Skin of body (tissue), 2 donors: Measurements from ENCODE around the genes USP17L12, USP17L21, USP17L25 and USP17L5.

GRCh38 chr4:8278424-8278799 is 8.9 kb downstream of the HTRA3 start:
- RAMPAGE, long total RNA: no peak

- RAMPAGE, long total RNA: no peak
These were observed 21.8 kb downstream of the HTRA3 start for GRCh38 chr4:8291328-8291794.

- RAMPAGE, long total RNA: no peak
These were observed 72.1 kb downstream of the HTRA3 start for GRCh38 chr4:8341713-8342066.

DNA sequence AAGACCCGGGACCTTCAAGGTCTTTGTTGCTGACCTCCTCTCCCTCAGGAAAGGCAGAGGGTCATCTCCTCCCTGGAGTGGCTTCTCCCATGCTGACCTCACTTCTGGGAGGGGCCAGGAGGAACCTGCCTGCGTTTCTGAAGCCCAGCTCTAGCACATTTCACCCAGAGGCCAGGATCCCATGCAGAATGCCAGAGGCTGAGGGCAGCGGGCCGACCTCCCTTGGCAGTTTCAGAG is 80.2 kb downstream of the HTRA3 start:
- RAMPAGE, long total RNA: no peak

DNA sequence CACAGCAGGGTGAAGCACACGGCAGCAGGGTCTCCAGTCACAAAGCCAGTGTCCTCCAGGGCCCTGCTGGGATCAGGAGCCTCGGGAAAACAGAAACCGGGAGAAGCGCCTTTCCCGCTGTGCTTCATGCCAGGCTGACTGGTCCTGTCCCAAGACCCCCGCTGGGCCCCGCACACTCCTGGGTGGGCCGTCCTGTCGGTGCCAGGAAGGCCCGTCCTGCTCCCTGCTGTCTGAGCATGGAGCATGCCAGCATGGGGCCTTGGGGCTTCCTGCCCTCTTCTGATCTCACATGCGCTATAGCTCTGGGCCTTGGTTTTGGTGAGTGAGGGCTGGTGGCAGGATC is 64.1 kb downstream of the ACOX3 start:
- RAMPAGE, long total RNA: no peak

DNA sequence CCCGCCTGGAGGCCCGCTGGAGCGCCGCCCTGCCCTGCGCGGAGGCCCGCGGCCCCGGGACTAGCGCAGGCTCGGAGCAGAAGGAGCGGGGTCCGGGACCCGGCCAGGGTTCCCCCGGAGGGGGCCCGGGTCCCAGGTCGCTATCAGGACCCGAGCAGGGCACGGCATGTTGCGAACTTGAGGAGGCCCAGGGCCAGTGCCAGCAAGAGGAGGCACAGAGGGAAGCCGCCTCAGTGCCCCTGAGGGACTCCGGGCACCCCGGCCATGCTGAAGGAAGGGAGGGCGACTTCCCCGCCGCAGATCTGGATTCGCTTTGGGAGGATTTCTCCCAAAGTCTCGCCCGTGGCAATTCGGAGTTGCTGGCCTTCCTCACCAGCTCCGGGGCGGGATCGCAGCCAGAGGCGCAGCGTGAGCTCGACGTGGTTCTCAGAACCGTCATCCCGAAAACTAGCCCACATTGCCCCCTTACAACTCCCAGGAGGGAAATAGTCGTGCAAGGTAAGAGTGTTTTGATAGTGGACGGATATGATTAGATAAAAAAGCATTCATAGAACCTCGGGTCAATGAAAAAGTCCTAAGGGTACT is 459 bp downstream of the TRMT44 start:
- RAMPAGE, long total RNA: no peak

- RAMPAGE, long total RNA: no peak
These were observed 16.9 kb downstream of the TRMT44 start for GRCh38 chr4:8457366-8457942.

GRCh38 chr4:8611820-8612740 is 19.5 kb downstream of the CPZ start:
- RAMPAGE, long total RNA: no peak

DNA sequence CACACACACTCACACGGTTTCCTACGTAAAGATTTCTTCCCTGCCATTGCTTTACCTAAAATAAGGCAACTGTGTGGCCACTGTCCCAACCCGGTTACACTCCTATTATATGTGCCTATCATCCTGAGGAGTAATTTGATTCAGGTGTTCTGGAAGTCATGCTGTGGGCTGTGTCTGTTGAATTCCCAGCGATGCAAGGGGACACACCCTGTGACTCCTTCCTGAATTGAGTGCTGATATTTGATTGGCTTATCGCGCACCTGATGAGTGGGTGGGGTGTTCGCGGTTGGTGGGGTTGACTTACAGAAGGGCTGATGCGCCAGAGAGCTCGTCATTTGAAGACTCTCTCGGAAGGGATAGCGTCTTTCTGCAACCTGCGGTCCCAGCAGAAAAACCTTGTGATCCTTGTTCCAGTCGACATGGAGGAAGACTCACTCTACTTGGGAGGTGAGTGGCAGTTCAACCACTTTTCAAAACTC is at the start of gene USP17L12:
TSS of gene USP17L12 (plus strand) at position 420 of the 479 bp plus-strand sequence.
- RAMPAGE, long total RNA: no peak

DNA sequence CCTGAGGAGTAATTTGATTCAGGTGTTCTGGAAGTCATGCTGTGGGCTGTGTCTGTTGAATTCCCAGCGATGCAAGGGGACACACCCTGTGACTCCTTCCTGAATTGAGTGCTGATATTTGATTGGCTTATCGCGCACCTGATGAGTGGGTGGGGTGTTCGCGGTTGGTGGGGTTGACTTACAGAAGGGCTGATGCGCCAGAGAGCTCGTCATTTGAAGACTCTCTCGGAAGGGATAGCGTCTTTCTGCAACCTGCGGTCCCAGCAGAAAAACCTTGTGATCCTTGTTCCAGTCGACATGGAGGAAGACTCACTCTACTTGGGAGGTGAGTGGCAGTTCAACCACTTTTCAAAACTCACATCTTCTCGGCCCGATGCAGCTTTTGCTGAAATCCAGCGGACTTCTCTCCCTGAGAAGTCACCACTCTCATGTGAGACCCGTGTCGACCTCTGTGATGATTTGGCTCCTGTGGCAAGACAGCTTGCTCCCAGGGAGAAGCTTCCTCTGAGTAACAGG is at the start of gene USP17L21:
TSS of gene USP17L21 (plus strand) at position 298 of the 516 bp plus-strand sequence.
- RAMPAGE, long total RNA: no peak

DNA sequence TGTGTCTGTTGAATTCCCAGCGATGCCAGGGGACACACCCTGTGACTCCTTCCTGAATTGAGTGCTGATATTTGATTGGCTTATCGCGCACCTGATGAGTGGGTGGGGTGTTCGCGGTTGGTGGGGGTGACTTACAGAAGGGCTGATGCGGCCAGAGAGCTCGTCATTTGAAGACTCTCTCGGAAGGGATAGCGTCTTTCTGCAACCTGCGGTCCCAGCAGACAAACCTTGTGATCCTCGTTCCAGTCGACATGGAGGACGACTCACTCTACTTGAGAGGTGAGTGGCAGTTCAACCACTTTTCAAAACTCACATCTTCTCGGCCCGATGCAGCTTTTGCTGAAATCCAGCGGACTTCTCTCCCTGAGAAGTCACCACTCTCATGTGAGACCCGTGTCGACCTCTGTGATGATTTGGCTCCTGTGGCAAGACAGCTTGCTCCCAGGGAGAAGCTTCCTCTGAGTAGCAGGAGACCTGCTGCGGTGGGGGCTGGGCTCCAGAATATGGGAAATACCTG is at the start of gene USP17L25:
TSS of gene USP17L25 (plus strand) at position 252 of the 517 bp plus-strand sequence.
- RAMPAGE, long total RNA: no peak

DNA sequence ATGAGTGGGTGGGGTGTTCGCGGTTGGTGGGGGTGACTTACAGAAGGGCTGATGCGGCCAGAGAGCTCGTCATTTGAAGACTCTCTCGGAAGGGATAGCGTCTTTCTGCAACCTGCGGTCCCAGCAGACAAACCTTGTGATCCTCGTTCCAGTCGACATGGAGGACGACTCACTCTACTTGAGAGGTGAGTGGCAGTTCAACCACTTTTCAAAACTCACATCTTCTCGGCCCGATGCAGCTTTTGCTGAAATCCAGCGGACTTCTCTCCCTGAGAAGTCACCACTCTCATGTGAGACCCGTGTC is at the start of gene USP17L5:
TSS of gene USP17L5 (plus strand) at position 158 of the 304 bp plus-strand sequence.
- RAMPAGE, long total RNA: no peak

DNA sequence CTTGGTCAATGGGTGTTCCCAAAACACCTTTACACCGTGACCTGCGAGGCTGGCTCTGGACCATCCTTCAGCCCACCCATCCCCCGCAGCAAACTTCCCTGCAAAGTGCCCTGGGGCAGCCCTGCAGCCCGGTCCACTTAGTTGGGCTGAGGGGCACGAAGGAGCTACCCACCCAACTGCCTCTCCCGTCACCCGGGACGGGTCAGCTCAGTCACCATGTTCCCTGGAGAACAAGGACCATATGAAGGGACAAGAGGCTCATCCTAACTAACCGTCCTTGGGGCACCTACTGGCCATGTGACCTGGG is 23.3 kb downstream of the WDR1 start:
- RAMPAGE, long total RNA: no peak

DNA sequence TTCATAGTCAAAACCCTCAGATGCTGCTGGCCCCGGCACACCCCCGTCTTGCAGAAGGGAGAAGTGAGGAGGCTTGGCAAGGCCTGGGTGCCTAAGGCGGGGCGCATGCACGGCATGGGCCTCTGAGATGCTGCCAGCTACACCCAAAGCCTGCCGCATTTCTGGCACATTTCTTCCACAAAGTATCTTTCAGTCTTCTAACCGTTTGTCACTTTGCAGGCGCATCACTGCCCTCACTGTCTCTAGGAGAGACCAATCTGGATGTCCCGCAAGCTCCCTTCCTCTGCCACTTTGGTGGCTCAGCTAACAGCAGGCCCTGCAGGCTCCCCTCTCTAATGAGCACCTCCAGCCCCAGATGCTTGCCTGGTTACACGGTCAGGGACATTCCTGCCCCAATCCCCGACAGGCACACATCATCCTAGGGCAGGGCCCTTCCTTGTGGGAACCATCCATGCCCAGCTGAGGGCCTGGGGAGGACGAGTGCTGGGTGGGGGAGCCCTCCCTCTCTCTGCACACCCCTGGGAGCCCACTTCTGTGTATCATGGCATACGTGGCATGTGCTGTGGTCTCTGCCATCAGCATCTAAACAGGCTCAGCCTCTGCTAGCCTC is 19.4 kb downstream of the WDR1 start:
- RAMPAGE, long total RNA: no peak

GRCh38 chr4:10106146-10107080 is 10.2 kb downstream of the WDR1 start:
- RAMPAGE, long total RNA: no peak

- RAMPAGE, long total RNA: no peak
These were observed 273 bp upstream of the WDR1 start for GRCh38 chr4:10116990-10117154.

GRCh38 chr4:10121426-10122118 is 5.0 kb upstream of the WDR1 start:
- RAMPAGE, long total RNA: no peak

DNA sequence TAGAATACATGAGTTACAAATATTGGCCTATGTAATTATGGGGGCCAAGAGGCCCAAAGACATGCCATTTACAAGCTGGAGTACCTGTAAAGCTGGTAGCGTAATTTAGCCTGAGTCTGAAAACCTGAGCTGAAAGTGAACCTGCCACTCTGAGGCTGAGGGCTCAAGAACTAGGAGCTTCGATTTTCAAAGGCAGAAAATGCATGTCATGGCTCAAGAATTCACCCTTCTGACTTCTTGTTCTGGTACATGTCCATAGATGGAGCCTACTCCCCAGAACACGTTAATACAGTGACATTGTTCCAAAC is 115.4 kb upstream of the WDR1 start:
- RAMPAGE, long total RNA: no peak

DNA sequence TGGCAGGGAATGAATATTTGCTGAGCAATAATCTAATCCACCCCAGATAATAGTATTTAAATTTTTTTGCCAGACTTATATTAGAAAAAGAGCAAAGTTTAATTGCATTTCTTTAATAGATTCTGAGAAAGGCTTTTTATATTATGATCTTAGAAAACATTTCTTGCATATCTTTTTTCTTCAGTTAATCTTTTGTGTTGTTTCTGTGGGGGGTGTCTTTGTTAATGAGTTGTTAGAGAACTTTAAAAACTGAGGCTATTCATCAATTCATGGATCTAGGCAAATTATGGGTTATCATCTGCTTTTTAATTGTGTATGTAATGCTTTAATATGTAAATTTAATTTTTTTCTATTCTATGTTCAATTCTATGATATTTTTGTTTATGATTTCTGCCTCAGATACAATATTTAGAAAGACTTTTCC is 309.9 kb downstream of the HS3ST1 start:
- RAMPAGE, long total RNA: no peak

DNA sequence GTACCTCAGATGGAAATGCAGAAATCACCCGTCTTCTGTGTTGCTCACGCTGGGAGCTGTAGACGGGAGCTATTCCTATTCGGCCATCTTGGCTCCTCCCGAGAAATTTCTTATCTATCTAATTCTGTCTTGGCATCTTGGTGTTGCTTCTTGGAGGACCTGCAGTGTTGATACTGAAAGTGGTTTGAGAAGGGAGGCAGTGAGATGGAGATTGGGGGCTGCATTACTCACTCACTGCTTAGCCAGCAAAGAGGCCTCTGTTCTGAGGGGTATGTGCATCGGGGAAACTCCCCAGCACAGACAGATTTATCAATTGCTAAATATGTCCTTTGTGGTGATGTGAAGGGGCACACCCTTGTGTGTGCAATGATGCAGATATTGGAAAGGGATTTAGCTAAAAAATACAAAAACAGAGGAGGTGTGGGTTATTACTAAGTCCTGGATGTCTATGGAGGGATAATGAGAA is 279.1 kb downstream of the HS3ST1 start:
- RAMPAGE, long total RNA: no peak